Endodermal cell (in vitro differentiated cells): ENCODE measurements around a stretch of chr6.

- PRO-cap, result no peak
These were observed 215.7 kb upstream of the CITED2 start for GRCh38 chr6:139589930-139590850.

DNA sequence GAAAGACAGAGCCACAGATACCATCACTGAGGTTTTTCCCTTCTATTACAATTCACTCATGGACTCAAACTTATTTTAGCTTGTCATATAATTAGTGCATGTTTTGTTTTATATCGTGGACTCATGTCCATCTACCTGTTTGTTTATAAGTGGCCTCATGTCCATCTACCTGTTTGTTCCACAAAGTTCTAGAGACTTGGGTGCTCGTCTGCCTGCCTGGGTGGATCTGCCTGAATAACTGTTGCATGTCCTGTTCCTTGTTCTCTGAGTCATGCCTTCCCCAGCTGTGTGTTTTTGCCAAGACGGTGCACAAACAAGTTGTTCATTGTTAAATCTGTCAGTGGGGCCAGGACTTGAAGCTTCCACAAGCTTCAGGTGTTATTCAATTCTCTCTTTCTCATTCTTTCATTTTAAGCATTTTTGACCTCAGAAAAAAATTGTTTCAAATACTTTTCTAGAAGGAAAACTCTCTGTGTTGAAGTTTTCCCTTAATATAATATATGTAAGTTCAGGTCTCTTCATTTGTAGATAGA, 358.0 kb upstream of the CITED2 start:
- PRO-cap, result no peak

DNA sequence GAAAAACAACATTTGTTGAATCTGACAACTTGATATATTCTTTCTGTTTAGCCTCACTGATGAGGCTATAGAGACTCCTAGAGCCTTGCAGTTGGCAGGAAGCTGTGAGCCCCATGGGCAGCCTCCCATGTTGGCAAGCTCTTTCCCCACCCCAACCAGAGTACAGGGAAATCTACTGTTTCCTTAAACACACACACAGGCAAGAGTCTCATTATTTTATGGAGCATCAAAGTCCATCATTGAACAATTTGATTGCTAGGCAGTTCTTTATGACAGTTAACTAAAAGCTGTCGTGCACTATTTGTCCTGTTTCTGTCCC, 498.2 kb upstream of the CITED2 start:
- PRO-cap, result no peak

DNA sequence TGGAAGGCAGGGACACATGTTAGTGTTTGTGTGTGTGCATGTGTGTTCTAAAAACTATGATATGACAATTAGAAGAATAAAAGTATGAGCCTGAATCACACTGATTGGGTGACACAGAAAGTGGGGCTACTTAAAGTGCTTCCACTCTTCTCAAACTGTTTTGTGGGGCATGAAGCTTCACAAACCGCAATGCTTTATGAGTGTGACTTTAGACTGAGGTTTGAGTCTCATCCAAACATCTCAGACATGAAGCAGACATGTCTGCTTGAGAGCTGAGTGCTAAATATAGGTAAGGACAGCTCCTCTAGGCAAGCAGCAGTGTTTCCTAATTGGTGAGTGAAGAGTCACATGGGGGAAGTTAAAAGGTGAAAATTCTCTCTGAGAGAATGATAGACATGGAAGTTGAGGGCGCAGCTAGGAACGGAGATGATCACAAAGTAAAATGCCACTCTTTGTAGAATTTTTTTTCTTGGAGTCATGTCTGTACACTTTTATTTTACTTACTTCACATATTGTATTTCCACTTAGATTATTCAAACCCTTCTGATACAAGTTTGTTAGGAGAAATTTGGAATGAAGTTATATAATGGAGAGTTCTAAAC, 727.0 kb upstream of the CITED2 start:
- PRO-cap, result no peak

DNA sequence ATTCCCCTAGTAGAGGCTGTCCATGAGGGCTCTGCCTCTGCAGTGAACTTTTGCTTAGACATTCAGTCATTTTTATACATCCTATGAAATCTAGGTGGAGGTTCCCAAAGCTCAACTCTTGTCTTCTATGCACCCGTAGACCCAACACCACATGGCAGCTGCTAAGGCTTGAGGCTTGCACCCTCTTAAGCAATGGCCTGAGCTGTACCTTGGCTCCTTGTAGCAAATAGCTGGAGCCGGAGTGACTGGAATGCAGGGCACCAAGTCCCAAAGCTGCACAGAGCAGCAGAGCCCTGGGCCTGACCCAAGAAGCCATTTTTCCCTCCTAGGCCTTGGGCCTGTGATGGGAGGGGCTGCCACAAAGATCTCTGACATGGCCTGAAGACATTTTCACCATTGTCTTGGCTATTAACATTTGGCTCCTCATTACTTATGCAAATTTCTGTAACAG, 938.6 kb upstream of the CITED2 start:
- PRO-cap, result no peak

DNA sequence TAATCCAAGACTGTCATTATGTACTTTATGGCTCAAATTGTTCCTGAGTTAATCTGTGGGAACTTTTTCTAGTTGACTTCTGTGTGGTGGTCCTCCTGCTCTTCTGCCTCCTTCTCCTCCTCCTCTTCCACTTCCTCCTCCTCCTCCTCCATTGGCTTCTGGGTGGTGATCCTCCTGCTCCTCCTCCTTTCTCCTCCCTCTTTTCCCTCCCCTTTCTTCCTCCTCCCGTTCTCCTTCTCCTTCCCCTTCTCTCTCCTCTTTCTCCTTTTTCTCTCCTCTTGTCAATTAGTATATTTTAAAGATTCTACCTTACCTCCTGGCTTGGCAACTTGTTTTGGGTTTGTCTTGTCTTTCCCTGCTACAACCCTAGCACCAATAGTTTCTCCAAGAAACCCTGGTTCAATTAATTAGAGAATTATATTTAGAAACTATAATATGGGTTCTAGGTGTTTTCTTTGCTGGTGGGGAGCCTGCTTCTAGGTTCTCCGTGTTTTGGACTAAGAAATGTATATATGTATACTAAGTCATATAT, 1248.9 kb upstream of the GJE1 start:
- PRO-cap, result no peak

DNA sequence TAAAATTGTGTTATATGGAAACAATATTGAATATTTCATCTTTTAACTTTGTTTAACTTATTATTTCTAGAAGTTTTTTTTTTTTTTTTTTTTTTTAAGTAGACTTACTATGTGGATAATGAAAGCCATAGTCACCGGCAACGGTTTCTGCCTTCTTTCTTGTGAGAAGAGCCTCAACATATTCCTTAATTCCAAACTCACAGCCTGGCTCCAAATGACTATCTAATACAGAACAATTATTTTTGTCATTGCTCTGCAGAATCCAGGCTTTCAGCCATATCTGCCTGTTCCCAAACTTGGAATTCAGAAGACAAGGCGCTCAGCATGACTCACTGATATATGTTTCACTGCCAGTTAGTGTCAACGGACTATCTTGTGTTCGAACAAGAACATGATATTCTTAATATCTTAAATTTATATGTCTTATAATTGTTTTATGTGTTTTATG, 669.6 kb upstream of the GJE1 start:
- PRO-cap, result no peak

DNA sequence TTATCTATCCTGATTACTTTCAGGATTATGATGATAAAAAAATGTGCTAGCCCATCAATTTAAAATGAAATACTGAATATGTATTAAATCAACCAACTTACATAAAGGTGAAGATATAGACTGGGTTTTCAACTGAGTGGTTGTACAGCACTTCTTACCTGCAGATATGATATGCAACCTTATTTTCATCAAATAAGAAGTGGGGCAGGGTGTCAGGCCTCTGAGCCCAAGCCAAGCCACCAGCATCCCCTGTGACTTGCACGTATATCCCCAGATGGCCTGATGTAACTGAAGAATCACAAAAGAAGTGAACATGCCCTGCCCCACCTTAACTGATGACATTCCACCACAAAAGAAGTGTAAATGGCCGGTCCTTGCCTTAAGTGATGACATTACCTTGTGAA, 117.3 kb upstream of the GJE1 start:
- PRO-cap, result no peak

- PRO-cap, result no peak
These were observed 76.5 kb downstream of the ADGRG6 start for GRCh38 chr6:142378058-142378974.

DNA sequence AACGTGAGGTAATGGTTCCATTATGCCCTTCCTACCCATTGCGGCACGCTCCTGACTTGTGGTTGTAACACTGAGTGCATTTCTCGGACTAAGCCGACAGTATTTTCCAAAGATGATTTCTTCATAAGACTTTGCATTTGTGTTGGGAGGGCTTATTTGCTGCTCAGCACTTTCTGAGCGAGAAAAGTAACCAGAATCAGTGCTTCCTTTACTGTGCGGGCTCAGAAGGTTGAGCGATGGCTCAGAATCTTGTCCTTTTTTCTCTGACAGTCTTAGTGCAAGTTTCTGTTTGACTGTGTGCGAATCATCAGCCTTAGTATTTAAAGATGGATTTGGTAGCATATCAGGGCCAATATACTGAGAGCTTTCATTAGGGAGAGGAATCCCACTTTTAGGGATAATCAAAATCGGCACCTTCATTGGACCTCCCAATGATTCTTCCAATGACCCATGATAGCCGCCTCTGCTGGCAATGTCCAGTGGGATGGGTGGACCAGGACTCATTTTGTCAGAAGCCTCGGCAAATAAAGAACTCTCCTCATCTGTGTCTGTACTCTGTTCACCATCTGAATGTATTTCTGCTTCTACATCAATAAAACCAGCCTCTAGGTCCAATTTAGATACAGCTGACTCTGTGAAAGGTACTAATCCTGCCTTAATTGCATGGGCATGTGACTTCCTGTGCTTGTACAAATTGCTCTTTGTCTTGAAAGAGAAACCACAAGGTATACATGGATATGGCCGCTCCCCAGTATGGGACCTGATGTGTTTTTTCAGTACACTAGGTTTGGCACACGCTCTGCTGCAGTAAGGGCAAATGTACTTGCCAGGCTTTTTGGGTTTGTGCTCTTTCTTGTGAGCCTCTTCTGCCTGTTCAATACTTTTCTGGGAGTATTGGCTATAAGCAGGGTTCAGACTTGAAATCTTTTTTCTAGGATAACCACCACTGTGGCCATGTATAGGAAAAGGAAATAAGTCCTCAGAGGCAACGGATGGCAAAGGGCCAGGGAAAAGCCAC, 171.3 kb downstream of the HIVEP2 start:
- PRO-cap, result no peak

- PRO-cap, result no peak
These were observed 94.3 kb downstream of the HIVEP2 start for GRCh38 chr6:142850598-142851182.

GRCh38 chr6:142855654-142856427, 89.1 kb downstream of the HIVEP2 start:
- PRO-cap, result no peak

DNA sequence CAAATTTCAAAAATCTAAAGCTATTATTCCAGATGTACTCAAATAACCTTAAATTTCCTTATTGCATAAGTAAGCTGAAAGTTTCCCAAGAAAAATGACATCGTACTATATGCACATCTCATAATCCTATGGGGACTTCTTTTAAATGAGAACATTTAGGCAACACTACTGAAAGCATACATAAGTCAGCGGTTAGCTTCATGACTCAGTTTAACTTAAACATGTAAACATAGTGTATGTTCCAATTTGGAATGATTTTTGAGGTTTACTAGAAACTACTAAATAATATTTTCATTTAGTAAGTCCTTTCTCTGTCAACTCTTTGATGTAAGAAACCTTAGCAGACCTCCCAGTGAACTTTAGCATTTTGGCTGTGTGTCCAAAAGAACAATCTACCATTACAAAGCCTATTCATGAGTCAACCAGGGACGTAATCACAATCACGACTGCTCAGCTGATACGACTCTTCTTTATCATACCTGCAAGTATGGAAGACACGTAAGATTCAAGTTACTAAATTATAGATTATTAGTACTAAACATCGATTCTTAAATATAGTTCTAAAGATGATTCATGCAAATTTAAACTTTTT, 19.3 kb downstream of the HIVEP2 start:
- PRO-cap, result no peak

- PRO-cap, result no peak
These were observed 12.2 kb downstream of the HIVEP2 start for GRCh38 chr6:142932742-142933265.

GRCh38 chr6:142948652-142948851, 3.6 kb upstream of the HIVEP2 start:
- PRO-cap, result no peak

DNA sequence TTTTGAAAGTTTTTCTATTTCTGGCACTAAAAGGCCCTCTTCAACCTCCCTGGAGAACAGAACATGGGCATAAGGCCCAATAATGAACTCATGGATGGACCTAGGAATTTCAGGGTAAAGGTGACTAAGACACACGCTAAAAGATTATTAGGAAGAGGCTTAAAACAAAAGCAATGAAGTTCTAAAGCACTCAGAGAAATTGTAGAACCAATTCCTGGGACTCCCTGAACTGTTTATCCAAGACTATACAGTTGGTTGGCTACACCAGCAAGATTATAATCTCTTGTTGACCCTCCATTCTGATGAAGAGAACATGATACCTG, 1.1 kb downstream of the AIG1 start:
- PRO-cap, result no peak

DNA sequence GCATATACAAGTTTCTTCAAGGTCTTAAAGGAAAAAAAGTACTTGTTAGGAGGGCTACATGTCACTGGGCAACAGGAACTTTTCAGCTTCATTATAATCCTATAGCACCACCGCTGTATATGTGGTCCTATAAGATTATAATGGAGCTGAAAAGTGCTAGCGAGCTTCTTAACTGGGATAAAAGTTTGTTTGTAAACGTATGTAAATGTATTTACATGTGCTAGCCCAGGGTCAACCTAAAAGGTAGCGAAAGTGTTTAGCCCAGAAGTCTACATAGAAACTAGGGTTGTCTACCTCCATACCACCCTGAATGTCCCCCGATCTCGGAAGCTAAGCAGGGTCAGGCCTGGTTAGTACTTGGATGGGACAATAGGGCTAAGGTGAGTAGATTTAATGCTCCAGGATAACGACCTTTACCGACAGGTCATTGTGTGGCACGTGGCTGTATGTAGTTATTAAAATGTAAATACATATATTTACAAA, 933 bp downstream of the ADAT2 start:
- PRO-cap, result no peak

DNA sequence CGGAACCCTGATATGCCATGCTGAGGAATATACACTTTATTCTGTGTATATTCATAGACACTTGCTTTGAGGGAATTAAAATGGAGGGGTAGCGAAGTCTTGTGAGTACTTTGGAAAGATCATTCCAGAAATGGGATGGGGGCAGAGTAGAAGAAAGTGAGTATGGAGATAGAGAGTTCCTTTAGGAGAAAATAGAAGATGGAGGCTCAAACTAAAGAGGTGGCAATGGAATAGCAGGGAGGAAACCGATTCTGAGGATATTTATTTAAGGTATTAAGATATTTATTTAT, 21.1 kb upstream of the FUCA2 start:
- PRO-cap, result no peak

GRCh38 chr6:143536539-143537251, 25.2 kb upstream of the FUCA2 start:
- PRO-cap, result unidirectional peak, plus-strand start at chr6:143536602; bidirectional peak, plus-strand start at chr6:143536817, minus-strand start at chr6:143536789; bidirectional peak, plus-strand start at chr6:143537423, minus-strand start at chr6:143537166

DNA sequence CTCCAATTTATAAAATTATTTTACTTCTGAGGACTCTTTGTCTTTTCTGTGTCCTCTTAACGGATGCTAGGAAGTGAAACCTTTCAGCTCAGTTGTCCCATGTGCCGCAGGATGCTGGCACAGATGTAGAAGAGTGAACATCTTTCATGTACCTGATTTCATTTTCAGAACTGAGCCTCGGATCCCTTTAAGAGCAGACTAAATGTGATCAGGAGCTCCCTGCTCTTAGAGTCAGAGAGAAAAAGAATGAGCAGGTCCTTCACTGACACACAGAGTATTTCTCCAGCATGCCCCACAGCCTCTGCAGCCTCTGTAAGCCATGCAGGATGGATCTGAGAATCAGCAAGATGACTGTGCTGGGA, 27.6 kb upstream of the FUCA2 start:
- PRO-cap, result no peak